Cardiac ventricle fibroblast (primary cell): ENCODE data around the gene MTA3.

GRCh38 chr2:42267140-42267768 is 93.8 kb downstream of the COX7A2L start:
- RAMPAGE, long total RNA = no peak

GRCh38 chr2:42368879-42369333 is 7.9 kb upstream of the COX7A2L start:
- RAMPAGE, long total RNA = no peak

GRCh38 chr2:42568310-42569093 is at the start of gene MTA3:
Gene MTA3, plus strand, starts transcription at chr2:42568632.
- RAMPAGE, long total RNA = no peak

- RAMPAGE, long total RNA = no peak
Measured at GRCh38 chr2:42754065-42754760, 9.7 kb downstream of the OXER1 start.

GRCh38 chr2:42811467-42812066 is 19.2 kb upstream of the HAAO start:
- RAMPAGE, long total RNA = no peak

DNA sequence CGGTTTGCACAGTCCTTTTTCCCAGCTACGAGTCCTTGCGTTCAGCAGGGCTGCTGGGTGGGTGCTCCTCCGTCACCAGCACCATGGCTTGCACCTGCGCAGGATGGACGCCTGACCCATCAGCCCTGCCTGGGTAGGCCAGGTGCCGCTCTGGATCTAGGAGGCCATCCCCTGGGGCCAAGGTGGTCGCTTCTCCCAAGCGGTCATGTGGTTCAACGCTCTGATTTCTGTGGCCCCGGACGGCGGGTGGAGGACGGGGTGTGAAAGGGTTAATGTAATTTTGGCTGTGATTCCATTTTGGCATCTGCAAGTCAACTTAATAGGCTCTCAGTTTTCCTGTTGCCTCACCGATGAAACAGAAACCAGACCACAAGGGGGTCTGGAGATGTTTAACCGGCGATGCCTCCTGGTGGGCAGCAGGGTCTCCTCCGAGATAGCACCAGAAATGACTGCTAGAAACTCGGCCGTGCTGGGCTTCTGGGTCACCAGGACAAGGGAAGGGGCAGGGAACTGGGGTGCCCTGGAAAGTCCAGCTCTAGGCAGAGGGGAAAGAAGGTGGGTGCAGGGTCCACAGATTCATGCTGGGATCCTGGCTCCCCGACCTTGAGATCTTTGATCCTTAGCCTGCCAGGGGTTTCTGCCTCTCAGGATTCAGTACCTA is 113.3 kb upstream of the HAAO start:
- RAMPAGE, long total RNA = no peak

- RAMPAGE, long total RNA = no peak
Measured at GRCh38 chr2:42917233-42917757, 124.9 kb upstream of the HAAO start.

DNA sequence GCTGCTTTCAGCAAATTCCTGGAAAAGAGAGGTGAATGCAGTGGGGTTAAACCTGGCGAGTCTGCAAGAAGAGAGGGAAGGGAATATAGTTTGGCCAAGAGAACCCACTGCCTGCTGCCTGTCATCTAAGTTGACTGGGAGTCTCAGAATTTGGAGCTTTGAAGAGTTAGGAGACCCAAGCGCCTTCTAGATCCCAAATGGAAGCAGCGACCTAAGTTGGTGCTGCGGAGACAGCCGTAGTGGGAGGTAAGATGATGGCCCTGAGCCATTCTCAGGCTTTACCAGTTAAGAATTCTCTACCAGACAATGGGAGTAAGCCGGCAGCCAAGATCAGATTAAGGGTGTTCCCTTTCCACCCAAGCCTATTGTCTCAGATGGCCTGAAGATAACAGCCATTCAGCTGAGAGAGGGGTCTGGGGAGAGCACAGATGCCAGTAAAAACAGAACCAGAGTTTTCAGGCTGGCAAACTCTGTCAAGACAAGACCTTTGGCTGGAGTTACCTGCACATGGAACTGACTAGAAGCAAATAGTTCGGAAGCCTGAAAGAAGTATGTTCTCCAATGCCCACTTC is 191.6 kb upstream of the HAAO start:
- RAMPAGE, long total RNA = no peak

DNA sequence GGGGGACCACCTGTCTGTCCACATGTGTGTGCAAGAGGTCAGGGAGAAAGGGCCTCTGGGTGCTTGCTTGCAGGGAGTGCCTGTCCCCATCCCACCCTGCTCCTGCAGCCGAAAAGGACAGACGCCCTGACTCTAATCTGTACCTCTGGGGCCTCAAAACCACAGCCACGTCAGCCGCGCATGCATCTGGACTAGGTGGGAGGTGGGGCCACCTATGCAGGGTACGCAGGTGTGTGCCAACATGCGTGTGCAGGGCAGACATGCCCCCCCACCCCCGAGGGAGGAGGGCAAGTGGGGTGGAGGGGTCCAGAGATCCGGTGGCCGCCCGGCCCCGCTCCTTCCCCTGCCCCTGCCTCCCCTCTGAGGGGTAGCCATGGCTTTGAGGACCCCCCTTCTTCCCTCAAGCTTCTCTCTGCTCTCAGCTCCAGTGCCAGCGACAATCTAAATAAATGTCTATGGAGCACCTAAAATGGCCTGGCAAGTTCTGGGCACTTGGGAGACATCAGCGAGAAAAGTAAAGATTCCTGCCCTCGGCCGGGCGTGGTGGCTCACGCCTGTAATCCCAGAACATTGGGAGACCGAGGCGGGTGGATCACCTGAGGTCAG is 91.9 kb downstream of the ZFP36L2 start:
- RAMPAGE, long total RNA = no peak

- RAMPAGE, long total RNA = no peak
Measured at GRCh38 chr2:43178198-43179656, 47.7 kb downstream of the ZFP36L2 start.

- RAMPAGE, long total RNA = no peak
Measured at GRCh38 chr2:43212331-43212766, 14.1 kb downstream of the ZFP36L2 start.

DNA sequence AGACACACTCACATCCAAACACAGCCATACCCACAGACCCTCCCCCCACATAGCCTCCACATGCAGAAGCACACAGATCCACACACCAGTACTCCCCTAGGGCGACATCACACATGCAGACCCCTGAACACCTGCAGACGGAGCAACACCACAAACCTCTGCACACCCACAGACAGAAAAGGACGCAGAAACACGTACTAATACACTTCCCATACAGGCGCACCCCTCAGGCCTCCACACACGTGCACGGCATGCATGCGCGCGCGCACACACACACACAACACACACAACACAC is 7.1 kb downstream of the ZFP36L2 start:
- RAMPAGE, long total RNA = no peak

DNA sequence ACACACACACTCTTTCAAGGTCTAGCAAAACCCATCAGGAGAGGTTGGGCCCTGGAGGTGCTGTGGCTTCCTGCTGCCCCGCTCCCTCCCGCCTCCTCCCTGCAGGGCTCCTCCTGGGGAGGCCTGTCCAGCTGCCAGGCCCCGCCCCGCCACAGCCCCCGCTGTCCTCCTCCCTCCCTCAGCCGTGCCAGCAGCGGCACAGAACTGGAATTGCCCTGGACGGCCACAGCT is 6.8 kb downstream of the ZFP36L2 start:
- RAMPAGE, long total RNA = no peak

DNA sequence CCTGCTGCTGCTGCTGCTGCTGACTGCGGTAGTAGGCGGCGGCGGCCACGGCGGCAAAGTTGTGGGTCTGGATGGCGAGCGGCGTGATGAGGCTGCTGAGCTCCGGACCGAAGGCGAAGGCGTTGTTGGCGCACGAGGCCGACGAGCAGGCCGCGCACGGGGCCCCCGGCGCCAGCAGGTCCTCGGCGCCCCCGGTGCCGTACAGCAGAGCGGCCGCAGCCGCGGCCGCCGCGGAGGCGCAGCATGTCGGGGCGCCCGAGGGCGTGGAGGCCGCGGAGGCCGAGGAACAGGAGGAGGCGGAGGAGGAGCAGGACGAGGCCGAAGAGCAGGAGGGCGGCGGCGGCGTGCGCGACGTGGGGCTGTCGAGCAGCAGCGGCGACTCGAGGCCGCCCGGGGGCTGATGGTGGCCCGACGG is 1.8 kb downstream of the ZFP36L2 start:
- RAMPAGE, long total RNA = no peak

DNA sequence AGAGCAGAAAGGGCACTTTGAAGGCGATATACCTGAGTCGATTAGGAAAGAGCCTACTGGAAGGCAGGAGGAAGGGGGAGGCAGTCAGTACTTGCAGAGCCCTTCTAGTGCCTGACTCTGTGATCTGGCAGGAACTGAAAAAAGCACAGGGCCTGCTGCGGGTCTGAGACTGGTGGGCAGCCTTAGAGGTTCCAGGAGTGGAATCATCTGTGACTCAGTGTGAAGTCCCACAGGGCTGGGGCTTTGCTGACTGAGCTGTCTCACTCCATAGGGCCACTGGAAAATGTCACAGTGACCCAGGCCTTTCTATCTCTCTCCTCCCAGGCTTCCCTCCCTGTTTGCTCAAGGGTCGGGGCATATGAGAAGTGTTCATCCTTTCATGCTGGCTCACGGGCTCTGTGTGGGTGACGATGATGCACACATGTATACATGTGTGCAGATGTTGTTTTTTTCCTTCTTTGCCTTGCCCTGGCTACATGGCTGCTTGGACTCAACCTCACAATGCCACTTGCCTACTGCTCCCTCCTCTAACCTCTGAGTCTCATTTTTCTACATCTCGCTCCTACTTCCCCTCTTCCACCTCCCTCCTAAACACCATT is 47.2 kb upstream of the ZFP36L2 start:
- RAMPAGE, long total RNA = no peak

DNA sequence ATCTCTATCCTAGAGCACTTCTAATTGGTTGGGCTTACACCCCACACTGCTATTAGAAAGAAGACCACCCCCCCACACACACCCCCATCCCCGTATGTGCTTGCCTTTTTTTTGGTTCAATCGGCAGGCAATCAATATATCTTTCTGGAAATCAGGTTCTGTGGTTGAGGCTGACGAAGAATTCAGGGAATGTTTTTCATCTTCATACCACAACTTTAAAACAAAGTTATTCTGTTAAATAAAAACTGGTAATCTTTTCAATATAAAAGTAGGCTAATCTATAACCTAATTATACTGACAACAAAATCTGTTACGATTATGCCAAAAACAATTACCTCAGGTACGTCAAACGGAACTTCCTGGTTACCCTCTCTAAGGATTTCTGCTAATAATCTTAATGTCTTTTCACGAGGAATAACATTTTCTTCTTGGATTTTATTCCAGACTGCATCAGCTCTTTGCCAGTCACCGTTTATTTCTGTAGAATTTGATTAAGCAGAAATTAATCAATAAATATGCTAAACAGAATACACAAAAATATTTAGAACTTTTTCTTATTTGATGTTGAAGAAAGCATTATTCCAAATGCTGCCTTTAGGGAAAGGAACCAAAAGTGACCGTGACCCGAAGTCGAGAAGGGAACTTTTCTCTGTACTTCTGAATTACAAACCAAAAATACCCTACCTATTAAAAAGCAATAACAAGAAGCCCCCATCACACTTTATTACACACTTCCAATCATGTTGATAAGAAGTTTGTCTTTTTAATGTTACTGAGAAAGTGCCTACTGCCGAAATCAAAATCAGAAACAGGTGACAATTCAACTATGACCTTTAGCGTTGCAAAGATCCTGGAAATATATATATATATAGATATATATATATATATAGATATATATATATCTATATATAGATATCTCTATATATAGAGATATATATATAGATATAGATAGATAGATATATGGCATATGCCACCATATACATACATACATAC is 77.6 kb downstream of the LRPPRC start:
- RAMPAGE, long total RNA = no peak

DNA sequence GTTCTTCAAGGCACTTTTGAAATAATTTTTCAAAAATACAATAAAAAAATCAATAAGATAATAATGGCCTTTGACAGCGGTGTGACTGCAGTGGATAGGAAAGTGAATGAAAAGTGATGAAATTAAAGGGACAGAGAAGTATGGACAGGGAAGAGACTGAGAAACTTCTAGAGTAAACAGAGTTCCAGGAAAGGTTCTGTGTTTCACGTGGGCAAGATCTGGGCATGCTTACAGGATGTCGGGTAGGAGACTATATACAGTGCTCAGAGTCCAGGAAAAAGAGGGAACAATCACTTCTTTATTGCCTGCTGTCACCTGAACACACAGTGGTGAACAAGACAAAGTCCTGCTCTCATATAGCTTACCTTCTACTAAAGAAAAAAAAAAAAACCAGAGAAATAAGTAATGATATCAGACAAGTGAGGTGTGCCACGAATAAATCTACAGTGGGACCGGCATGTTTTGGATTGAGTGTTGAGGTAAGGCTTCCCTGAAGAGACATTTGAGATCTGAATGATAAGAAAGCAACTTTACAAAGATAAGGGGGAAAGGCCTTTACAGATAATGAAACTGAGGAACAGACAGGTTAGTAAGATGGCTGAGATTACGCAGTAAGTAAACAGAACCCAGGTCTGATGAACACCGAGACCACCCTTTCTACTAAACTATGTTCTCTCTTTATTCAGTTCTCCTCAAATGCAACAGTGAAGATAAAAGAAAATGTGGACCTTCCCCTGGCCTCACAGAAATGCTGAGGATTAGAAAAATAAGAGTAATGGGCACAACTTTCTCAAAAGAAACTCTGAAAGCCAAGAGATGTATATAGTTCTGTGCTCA is 2.2 kb downstream of the LRPPRC start:
- RAMPAGE, long total RNA = no peak

DNA sequence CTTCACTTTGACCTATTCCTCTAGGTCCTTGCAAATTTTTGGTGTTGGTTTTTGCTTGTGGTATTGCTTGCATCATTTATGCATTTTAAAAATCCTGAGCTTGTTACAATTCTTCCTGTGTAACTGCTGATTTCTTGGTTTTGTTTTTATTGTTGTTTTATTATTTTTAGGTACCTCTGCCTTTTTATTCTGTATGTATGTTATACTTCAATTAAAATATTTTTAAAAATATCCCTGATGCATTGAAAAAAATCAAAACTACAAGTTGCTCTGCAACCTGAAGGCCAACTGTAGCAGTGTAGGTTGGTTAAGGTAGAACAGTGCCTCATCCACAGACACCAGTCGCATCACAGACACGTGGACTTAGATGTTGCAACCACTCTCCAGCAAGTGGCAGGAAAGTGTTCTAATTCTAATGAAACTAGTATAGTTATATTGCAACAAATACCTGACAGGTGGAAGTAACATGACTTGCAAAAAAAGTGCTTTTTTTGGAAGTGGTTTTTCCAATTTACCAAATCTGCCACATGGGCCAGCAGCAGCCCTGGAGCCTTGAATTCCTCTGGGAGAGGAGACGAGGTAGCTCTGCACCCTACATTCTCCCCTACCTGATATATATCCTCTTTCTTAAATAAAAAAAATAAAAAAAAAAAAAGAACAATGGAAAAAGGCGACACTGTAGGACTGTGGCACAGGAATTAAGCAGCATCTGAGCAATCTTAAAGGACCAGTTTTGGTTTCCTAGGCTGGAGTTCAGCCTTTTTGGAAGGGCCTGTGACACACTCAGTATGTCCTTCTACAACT is 28.4 kb upstream of the SLC3A1 start:
- RAMPAGE, long total RNA = no peak

DNA sequence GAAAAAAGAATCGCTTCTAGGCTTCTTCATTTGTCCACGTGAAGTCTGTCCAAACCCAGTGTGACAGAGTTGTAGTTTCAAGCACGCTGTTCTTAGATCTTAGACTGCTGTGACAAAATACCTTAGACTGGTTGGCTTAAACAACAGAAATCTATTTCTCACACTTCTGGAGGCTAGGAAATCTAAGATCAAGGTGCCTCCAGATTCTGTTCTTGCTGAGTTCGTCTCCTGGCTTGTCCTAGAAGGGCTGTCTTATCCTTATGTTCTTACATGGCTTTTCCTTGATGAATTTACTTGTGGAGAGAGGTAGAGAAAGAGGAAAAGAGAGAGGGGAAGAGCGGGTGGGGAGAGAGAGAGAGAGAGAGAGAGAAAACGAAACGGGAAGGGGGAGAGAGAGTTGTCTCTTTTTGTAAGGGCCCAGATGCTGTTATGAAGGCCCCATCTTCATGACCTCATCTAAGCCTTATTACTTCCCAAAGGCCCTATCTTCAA is 141.9 kb downstream of the CAMKMT start:
- RAMPAGE, long total RNA = no peak

DNA sequence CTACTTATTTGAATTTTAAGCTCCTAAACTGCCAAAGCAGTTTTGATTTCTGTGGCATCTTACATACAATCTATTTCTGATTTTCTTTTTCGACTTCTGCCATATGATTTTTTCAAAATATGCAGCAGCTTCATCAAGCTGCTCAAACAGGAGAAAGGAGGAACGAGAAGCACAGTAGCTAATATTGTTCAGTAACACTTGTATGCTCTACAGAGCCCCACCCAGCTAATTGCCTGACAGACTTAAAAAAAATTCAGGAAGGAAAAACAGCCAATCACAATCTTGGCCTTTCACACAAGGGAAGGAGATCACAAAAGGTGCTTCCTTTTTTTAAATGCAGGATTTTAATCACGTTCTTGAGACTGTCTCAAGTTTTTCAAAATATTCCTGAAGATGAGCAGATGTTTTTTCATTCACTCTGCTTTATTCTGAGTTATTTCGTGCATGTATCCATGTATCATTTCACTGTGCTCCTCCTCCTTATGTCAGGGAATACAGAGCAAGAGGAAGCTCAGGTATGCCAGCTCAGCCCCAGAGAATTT is 233.2 kb upstream of the SIX3 start:
- RAMPAGE, long total RNA = no peak